ENCODE data around the gene ROCK1.

DNA sequence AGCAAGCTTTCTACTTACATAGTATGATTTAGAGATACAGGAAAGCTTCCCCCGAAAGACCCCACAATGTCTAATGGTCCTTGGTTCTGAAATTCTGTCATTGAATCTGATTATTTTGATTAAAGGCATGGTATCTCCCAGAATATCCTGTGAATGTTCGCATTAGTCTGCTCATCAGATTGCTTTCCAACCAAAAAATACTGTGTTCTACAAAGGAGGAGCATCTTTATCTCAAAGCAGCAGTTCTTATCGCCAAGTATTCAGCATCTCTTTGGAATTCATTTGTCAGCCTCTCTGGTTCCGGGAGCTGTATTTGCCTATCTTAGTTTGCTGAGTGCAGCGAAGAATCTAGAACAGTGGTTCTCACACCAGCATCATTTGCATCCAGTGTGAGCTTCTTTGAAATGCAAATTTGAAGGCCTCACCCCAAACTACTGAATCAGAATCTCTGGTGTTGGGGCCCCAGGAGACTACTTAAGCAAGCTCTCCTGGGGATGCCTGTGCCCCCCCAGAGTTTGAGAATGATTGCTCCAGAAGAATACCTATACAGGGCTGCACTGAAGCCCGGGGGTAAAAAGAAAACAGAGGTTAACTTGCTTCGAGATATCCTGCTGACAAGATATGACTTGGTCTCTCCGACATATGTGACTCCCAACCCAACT is 1.4 kb upstream of the PTPN2 start:
- RAMPAGE, long total RNA: no peak
- RRBS, 2 experiments: no CpG with 5 or more reads among the region's 8 CpGs
CAGE:
- cytosol, long polyA minus RNA: no peak
- cytosol, long polyA plus RNA: no peak
- long polyA plus RNA: start-site peak on the minus strand centred at position 304 of the sequence, 69 bp wide, 32 and 68 reads in 2 replicates
- nucleolus, long total RNA: start-site peak on the minus strand centred at position 312 of the sequence, 88 bp wide, 78 reads
- nucleus, long polyA plus RNA: no peak
- nucleus, long total RNA: no peak

GRCh38 chr18:12896991-12897336 is 12.9 kb upstream of the PTPN2 start:
- RAMPAGE, long total RNA: no peak
- RRBS, 2 experiments: no CpG with 5 or more reads among the region's 28 CpGs
CAGE:
- cytosol, long polyA minus RNA: no peak
- cytosol, long polyA plus RNA: no peak
- long polyA plus RNA: no peak
- nucleolus, long total RNA: no peak
- nucleus, long polyA plus RNA: no peak
- nucleus, long total RNA: no peak

- RAMPAGE, long total RNA: no peak
- RRBS, 2 experiments: 3 to 7% methylated on average over 25 to 35 of the region's 61 CpGs
CAGE:
- cytosol, long polyA minus RNA: no peak
- cytosol, long polyA plus RNA: no peak
- long polyA plus RNA: no peak
- nucleolus, long total RNA: no peak
- nucleus, long polyA plus RNA: no peak
- nucleus, long total RNA: no peak
These were observed 27.0 kb upstream of the PTPN2 start for GRCh38 chr18:12910798-12911668.

GRCh38 chr18:13223327-13223786 is 4.8 kb downstream of the LDLRAD4 start:
- RAMPAGE, long total RNA: no peak
- RRBS, 2 experiments: no CpG with 5 or more reads among the region's 10 CpGs
CAGE:
- cytosol, long polyA minus RNA: no peak
- cytosol, long polyA plus RNA: no peak
- long polyA plus RNA: no peak
- nucleolus, long total RNA: no peak
- nucleus, long polyA plus RNA: no peak
- nucleus, long total RNA: no peak

- RAMPAGE, long total RNA: no peak
- RRBS, 2 experiments: no CpG with 5 or more reads among the region's 17 CpGs
CAGE:
- cytosol, long polyA minus RNA: no peak
- cytosol, long polyA plus RNA: no peak
- long polyA plus RNA: no peak
- nucleolus, long total RNA: no peak
- nucleus, long polyA plus RNA: no peak
- nucleus, long total RNA: no peak
These were observed 72.5 kb downstream of the LDLRAD4 start for GRCh38 chr18:13290837-13291777.

- RAMPAGE, long total RNA: no peak
- RRBS, 2 experiments: no CpG with 5 or more reads among the region's 8 CpGs
CAGE:
- cytosol, long polyA minus RNA: no peak
- cytosol, long polyA plus RNA: no peak
- long polyA plus RNA: no peak
- nucleolus, long total RNA: no peak
- nucleus, long polyA plus RNA: no peak
- nucleus, long total RNA: no peak
These were observed 87.9 kb downstream of the LDLRAD4 start for GRCh38 chr18:13306272-13307132.

DNA sequence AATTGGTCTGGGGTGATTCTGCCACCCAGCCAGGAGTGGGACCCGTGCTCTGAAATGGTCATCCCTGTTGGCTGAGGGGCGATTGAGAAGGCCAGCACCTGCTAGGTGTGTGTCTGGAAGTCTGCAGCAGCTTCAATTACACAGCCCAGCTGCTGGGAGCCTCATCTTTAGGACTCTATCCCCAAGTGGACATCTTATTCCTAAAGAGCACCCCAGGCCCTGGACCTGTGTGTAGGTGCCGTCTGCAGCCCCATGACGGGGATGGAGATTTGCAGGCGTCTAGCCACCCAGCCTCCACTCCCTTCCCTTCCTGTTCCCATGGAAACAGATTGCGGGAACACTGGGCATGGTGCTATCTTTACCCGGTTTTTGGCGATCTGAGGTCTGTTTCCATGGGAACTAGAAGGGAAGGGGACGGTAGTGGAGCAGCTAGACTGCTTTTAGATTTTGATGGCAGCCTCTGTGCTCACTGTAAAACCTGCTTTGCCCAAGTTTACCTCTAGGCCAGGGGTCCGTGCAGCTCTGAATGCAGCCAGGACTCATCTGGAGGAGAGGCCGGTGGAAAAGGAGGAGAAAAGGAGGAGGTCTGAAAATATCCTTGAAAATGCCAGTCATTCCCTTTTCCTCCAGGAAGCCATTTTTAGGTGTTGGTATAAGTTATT is 156.2 kb downstream of the LDLRAD4 start:
- RAMPAGE, long total RNA: no peak
- RRBS, 2 experiments: no CpG with 5 or more reads among the region's 11 CpGs
CAGE:
- cytosol, long polyA minus RNA: no peak
- cytosol, long polyA plus RNA: no peak
- long polyA plus RNA: no peak
- nucleolus, long total RNA: no peak
- nucleus, long polyA plus RNA: no peak
- nucleus, long total RNA: no peak

- RAMPAGE, long total RNA: no peak
- RRBS, 2 experiments: no CpG with 5 or more reads among the region's 13 CpGs
CAGE:
- cytosol, long polyA minus RNA: no peak
- cytosol, long polyA plus RNA: no peak
- long polyA plus RNA: no peak
- nucleolus, long total RNA: no peak
- nucleus, long polyA plus RNA: no peak
- nucleus, long total RNA: no peak
These were observed 157.6 kb downstream of the LDLRAD4 start for GRCh38 chr18:13376129-13376593.

GRCh38 chr18:13421162-13421747 is 202.7 kb downstream of the LDLRAD4 start:
- RAMPAGE, long total RNA: no peak
- RRBS, 2 experiments: no CpG with 5 or more reads among the region's 13 CpGs
CAGE:
- cytosol, long polyA minus RNA: no peak
- cytosol, long polyA plus RNA: no peak
- long polyA plus RNA: no peak
- nucleolus, long total RNA: no peak
- nucleus, long polyA plus RNA: no peak
- nucleus, long total RNA: no peak

DNA sequence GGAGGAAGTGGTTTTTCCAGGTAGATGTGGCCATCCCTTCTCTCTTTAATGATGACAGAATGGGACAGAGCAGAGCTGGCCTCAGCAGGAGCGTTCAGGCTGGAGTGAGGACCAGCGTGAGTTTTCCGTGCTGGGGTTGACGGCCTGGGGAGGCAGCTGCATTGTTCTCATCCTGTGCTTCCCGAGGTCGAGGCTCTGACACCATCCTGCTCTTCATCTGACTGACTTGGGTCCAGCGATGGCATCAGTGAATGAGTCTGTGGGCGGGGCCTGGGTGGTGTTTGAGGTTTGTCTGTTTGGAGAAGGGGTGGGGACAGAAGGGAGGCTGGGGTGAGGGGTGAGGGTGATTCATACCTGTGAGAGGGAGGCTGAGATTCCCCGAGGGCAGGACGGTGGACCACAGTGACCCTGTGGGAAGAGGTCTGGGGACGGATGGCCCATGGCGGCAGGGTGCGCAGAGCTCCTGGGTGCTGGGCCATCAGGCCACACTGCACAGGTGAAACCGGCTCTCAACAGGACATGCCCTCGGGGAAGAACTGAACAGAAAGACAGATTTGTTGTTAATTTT is 207.1 kb downstream of the LDLRAD4 start:
- RAMPAGE, long total RNA: no peak
- RRBS, 2 experiments: no CpG with 5 or more reads among the region's 15 CpGs
CAGE:
- cytosol, long polyA minus RNA: no peak
- cytosol, long polyA plus RNA: no peak
- long polyA plus RNA: no peak
- nucleolus, long total RNA: no peak
- nucleus, long polyA plus RNA: no peak
- nucleus, long total RNA: no peak

DNA sequence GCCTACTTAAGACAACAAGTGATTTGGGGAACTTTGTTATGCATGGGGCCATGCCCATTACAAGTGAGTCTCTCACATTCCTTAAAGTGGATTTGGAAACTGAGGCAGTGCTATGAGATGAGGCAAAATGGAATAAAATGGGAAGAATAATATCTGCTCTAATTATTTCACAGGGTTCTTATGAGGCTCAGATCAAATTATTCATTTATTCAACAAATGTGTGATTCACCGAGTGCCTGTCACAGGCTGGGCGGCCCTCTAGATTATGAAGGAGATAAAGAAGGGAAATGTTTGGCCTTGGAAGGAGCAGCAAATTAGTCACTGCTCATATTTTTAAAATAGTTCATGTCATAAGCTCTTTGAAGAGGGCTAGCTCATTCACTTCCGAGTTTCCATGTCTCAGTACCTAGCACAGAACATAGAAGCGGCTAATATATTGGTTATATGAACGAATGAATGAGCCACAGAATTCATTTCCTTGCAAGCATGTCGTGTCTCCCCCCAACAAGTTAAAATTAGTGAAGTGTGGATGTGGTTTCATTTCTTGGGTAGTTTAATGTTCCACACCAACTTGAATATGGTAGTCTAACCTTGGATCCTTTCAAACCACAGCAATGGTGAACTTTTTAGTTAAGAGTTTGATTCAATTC is 217.4 kb downstream of the LDLRAD4 start:
- RAMPAGE, long total RNA: no peak
- RRBS, 2 experiments: no CpG with 5 or more reads among the region's 6 CpGs
CAGE:
- cytosol, long polyA minus RNA: no peak
- cytosol, long polyA plus RNA: no peak
- long polyA plus RNA: no peak
- nucleolus, long total RNA: no peak
- nucleus, long polyA plus RNA: no peak
- nucleus, long total RNA: no peak

- RAMPAGE, long total RNA: no peak
- RRBS, 2 experiments: no CpG with 5 or more reads among the region's 8 CpGs
CAGE:
- cytosol, long polyA minus RNA: no peak
- cytosol, long polyA plus RNA: no peak
- long polyA plus RNA: no peak
- nucleolus, long total RNA: no peak
- nucleus, long polyA plus RNA: no peak
- nucleus, long total RNA: no peak
These were observed 223.8 kb downstream of the FAM210A start for GRCh38 chr18:13502606-13502982.

- RAMPAGE, long total RNA: no peak
- RRBS, 2 experiments: no CpG with 5 or more reads among the region's 5 CpGs
CAGE:
- cytosol, long polyA minus RNA: no peak
- cytosol, long polyA plus RNA: no peak
- long polyA plus RNA: no peak
- nucleolus, long total RNA: no peak
- nucleus, long polyA plus RNA: no peak
- nucleus, long total RNA: no peak
These were observed 185.0 kb downstream of the FAM210A start for GRCh38 chr18:13541364-13541807.

GRCh38 chr18:13608489-13609195 is 117.7 kb downstream of the FAM210A start:
- RAMPAGE, long total RNA: no peak
- RRBS, 2 experiments: no CpG with 5 or more reads among the region's 13 CpGs
CAGE:
- cytosol, long polyA minus RNA: no peak
- cytosol, long polyA plus RNA: no peak
- long polyA plus RNA: no peak
- nucleolus, long total RNA: no peak
- nucleus, long polyA plus RNA: no peak
- nucleus, long total RNA: no peak

DNA sequence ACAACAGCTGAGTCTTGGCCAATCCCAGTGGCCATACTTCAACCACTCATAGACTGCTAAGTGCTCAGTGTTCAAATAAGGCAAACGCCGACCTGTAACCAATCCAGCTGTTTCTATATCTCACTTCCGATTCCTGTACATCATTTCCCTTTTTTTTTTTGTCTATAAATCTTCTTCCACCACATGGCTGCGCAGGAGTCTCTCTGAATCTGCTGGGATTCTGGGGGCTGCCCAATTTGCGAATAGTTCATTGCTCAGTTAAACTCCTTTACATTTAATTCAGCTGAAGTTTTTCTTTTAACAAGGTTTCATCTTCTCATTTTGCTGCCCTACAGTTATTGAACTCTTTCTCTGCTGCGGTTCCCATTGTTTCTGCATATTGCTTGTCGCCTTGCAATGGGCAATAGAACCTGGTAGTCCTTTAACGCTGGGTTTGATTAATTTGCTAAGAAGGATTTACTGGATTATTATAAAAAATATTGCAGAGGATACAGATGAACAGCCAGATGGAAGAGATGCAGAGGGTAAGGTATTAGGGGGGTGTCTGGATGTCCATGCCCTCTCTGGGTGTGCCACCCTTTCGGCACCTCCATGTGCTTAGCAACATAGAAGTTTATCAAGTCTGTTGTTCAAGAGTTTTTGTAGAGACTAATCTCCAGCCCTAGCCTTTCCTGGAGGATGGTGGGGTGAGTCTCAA is 18.5 kb downstream of the FAM210A start:
- RAMPAGE, long total RNA: no peak
- RRBS, 2 experiments: no CpG with 5 or more reads among the region's 9 CpGs
CAGE:
- cytosol, long polyA minus RNA: no peak
- cytosol, long polyA plus RNA: no peak
- long polyA plus RNA: no peak
- nucleolus, long total RNA: no peak
- nucleus, long polyA plus RNA: no peak
- nucleus, long total RNA: no peak

DNA sequence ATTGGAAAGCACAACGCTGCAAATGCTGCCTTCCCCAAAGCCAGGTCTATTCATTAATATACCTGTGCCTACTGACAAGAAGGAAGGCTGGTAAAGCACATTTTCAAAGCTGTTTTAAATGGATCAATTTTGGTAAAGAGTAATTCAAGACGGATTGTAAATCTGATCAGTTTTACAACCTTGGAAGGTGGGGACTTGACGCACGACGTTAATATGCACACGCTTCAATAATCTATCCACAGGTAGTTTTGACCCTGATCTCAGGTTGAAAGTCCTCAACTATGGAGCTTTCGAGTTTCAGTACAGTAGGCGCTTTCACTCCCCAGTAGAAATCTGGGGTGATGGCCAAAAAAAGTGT is 957 bp downstream of the FAM210A start:
- RAMPAGE, long total RNA: no peak
- RRBS, 2 experiments: no CpG with 5 or more reads among the region's 8 CpGs
CAGE:
- cytosol, long polyA minus RNA: no peak
- cytosol, long polyA plus RNA: no peak
- long polyA plus RNA: no peak
- nucleolus, long total RNA: no peak
- nucleus, long polyA plus RNA: no peak
- nucleus, long total RNA: no peak

GRCh38 chr18:13868809-13869362 is 44.9 kb downstream of the MC5R start:
- RAMPAGE, long total RNA: no peak
- RRBS, 2 experiments: 2 to 17% methylated on average over 5 to 9 of the region's 34 CpGs
CAGE:
- cytosol, long polyA minus RNA: no peak
- cytosol, long polyA plus RNA: no peak
- long polyA plus RNA: no peak
- nucleolus, long total RNA: no peak
- nucleus, long polyA plus RNA: no peak
- nucleus, long total RNA: no peak

DNA sequence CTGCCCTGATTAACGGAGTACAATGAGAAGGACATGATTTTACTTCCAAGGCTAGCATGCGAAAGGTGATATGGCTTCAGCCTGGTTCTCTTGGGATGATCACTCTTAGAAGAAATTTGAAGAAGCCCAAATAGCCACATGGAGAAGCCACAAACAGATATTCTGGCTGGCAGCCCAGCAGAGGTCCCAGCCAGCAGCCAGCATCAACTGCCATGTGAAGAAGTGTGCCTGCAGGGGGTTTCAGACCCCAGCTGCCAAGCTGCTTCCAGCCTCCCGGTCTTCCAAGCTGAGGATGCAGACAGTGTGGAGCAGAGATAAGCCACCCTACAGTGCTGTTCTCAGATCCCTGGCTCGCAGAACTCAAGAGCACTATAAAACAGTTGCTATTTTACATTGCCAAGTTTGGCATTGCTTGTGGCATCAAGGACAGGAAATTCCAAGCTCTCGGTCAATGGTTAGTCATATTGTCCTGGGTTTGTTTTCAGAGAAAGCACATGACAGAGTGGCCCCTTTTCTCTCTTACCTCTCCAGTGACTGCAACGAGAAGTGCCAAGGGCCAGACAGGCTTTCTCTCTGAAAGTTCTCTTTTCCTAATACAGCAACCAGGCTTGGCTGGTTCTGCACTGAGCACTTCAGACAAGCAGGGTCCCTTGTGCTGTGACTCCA is 223.6 kb downstream of the ANKRD30B start:
- RAMPAGE, long total RNA: no peak
- RRBS, 2 experiments: no CpG with 5 or more reads among the region's 6 CpGs
CAGE:
- cytosol, long polyA minus RNA: no peak
- cytosol, long polyA plus RNA: no peak
- long polyA plus RNA: no peak
- nucleolus, long total RNA: no peak
- nucleus, long polyA plus RNA: no peak
- nucleus, long total RNA: no peak

GRCh38 chr18:21004626-21005204 is 106.9 kb downstream of the ROCK1 start:
- RAMPAGE, long total RNA: no peak
CAGE:
- cytosol, long polyA minus RNA: no peak
- cytosol, long polyA plus RNA: no peak
- long polyA plus RNA: no peak
- nucleolus, long total RNA: no peak
- nucleus, long polyA plus RNA: no peak
- nucleus, long total RNA: no peak

- RAMPAGE, long total RNA: no peak
- RRBS, 2 experiments: under 1 to 1% methylated on average over 21 to 38 of the region's 51 CpGs
CAGE:
- cytosol, long polyA minus RNA: start-site peak on the minus strand at chr18:21111525-21111533, 20 reads; start-site peak on the minus strand at chr18:21111732-21111754, 18 reads
- cytosol, long polyA plus RNA: start-site peak on the minus strand at chr18:21111639-21111821, 227 and 387 reads in 2 replicates
- long polyA plus RNA: start-site peak on the minus strand at chr18:21111639-21111785, 222 and 347 reads in 2 replicates
- nucleolus, long total RNA: start-site peak on the minus strand at chr18:21111623-21111770, 330 reads
- nucleus, long polyA plus RNA: start-site peak on the minus strand at chr18:21111642-21111808, 280 and 167 reads in 2 replicates
- nucleus, long total RNA: no peak
These were observed at the start of gene ROCK1 for GRCh38 chr18:21111432-21111899. TSS of gene ROCK1 (minus strand) at chr18:21111813.